SK-N-SH (cell line): ENCODE data around the gene BPGM.

- RRBS = 2% methylated on average over 10 of the region's 31 CpGs
CAGE:
- cytosol, long polyA plus RNA = no peak
- long polyA plus RNA = no peak
- nucleus, long polyA plus RNA = start-site peak on the plus strand at chr7:134646803-134646835, 38 and 54 reads in 2 replicates
These were observed at the start of gene BPGM for GRCh38 chr7:134646653-134647613. BPGM (plus strand) TSS chr7:134646853.

DNA sequence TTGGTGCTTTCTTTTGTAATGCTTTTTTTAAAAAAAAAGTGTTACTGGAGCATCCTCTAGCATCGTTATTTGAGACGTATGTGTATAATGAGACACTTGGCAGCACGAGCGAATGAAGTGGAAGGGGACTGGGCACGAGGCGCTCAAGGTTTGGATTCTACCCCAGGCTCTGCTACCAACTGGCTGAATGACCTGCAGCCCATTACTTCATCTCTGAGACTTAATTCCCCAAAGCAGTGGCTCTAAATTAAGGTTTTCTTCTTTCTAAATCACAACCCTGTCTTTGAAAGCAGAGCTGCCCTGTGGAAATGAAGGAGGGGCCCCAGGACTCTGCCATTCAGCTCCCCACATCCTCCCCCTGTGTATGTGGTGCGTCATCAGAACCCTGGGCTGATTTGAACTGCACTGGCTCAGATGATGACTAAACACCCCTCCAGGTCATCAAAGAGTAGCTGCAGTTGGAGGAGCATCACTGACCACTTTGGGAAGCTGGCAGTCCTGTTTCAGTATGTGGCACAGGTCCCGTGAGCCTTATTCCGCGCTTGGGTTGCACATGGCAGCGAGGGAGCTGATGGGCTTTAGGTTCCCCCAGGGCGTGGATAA is 46.6 kb downstream of the BPGM start:
- RRBS = no CpG with 5 or more reads among the region's 12 CpGs
CAGE:
- cytosol, long polyA plus RNA = no peak
- long polyA plus RNA = no peak
- nucleus, long polyA plus RNA = no peak

GRCh38 chr7:134782547-134782817 is 3.0 kb downstream of the CALD1 start:
- RRBS = no CpG with 5 or more reads among the region's 4 CpGs
CAGE:
- cytosol, long polyA plus RNA = no peak
- long polyA plus RNA = no peak
- nucleus, long polyA plus RNA = no peak

DNA sequence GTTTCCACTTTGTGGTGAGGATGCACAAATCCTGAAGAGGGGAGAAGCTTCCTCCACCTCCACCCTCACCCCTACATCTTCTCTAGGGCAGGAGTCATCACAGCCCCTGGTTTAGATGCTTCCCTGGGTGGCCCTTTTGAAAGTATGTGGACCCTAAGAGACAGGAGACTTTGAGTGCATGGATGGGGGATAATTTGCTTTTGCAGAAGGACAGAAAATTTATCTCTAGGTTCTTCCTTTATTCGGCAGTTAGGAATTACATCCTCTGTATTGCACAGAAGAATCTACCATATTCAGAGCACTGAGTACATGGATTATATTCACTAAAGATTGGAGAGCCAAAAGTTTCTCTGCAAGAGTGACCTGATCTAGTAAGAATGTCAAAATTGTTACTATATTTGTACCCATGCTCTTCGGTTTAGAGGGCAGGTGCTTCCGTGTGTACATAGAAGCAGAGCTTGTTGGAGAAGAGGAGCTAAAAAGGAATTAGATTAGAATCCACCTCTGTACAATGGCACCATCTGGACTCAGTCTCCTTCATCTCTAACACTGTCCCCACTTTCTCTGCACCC is 8.1 kb downstream of the CALD1 start:
- RRBS = no CpG with 5 or more reads among the region's 3 CpGs
CAGE:
- cytosol, long polyA plus RNA = no peak
- long polyA plus RNA = no peak
- nucleus, long polyA plus RNA = no peak

- RRBS = no CpG with 5 or more reads among the region's 10 CpGs
CAGE:
- cytosol, long polyA plus RNA = no peak
- long polyA plus RNA = no peak
- nucleus, long polyA plus RNA = no peak
These were observed 13.4 kb downstream of the CALD1 start for GRCh38 chr7:134792633-134793444.

GRCh38 chr7:134813724-134814504 is 34.5 kb downstream of the CALD1 start:
- RRBS = no CpG with 5 or more reads among the region's 6 CpGs
CAGE:
- cytosol, long polyA plus RNA = no peak
- long polyA plus RNA = no peak
- nucleus, long polyA plus RNA = no peak

DNA sequence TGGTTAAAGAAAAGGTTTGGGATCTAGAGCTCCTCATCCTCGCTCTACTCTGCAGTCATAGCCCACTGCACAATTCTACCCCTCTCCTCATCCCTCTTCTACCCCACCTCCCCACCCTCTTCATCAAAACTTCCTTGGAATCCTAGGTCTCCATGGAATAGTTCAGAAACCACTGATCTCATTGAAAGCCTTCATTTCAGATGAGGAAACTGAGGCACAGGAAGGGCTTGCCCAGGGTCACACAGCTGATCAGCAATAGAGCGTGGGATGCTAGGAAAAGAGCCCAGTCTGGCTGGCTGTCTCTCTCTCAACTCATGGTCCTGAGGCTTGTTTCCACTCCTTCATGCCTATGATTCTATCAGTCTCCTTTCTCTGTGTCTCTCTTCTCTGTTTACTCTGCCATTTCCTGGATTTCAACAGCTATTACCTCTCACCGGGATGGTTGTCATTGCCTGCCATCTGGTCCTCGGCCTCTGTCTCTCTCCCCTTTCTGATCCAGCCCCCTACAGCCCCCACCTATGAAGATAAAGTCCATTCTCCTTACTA is 93.5 kb upstream of the AGBL3 start:
- RRBS = no CpG with 5 or more reads among the region's 4 CpGs
CAGE:
- cytosol, long polyA plus RNA = no peak
- long polyA plus RNA = no peak
- nucleus, long polyA plus RNA = no peak

DNA sequence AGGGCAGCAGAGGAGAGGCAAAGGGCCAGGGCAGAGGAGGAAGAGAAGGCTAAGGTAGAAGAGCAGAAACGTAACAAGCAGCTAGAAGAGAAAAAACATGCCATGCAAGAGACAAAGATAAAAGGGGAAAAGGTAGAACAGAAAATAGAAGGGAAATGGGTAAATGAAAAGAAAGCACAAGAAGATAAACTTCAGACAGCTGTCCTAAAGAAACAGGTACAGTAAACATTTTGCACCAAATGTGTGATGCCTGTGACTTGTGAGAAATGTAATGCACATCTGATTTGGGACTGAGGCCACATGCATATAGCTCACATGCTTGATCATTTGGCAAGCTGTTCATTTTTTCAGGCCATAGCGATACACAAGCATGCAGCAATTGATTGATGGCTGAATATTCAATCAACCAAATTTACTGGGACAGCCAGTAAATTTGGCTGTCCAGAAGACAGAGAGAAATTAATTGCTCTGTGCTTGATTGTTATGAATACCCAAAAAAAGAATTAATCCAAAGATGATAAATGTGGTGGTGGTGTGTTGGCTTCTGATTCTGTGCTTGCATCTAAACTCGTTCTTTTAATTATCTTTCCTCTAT is 52.3 kb upstream of the AGBL3 start:
- RRBS = no CpG with 5 or more reads among the region's 3 CpGs
CAGE:
- cytosol, long polyA plus RNA = no peak
- long polyA plus RNA = no peak
- nucleus, long polyA plus RNA = no peak

DNA sequence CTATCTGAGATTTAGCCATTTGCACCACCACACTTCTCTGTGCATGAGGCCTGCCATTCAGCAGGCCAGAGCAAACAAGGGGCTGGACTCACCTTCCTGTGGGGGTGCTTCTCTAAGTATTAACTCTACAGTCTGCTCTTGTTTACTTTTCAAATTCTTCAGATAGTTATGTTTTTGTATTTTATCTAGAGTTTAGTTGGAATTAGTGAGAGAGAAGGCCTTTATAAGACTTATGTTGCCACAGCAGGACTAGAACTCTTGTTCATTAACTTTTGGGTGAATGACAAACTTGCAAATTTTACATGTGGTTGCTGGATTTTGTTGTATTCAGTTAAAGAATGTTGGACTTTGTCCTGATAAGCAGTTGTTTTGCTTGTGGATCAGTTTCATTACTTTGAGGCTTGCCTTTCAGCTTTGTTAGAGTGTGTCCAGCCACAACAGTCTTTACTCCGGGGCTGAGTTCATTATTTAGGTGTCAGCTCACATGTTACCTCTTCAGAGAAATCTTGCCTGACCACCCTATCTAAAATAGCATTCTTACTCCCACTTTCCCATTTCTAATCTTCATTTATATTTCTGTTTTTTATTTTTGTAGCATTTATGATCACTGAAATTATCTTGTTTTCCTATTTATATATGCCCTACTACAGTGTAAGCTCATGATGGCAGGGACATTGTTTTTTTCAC is 5.7 kb downstream of the AGBL3 start:
- RRBS = no CpG with 5 or more reads among the region's 1 CpG
CAGE:
- cytosol, long polyA plus RNA = no peak
- long polyA plus RNA = no peak
- nucleus, long polyA plus RNA = no peak

DNA sequence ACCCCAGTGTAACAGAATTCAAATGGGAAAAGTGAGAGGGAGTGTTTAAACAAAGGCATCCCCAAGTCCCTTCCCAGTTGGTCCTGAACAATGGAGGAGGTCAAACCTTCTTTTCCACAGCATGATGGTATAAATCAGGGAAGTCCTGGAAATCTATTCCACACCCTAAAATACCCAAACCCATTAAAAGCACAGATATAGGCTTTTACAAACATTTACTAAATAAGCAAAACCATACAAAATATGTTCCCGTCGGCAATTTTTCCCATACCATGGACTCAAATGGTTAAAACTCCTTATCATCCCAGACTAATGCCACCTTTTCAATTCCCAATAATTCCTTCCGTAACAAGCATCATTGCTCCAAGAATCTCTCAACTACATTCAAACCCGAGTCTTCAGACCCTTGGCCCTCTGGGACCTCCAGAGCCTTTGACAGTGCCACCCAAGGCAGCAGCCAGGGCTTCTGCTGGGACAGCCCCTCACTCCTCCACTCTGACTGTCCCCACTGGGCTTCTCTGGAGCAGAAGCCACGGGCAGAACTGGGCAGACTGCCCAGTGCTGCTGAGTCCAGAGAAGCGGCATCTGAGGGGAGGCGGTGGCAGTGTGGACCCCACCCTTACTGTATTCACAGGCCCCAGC is 9.0 kb downstream of the CYREN start:
- RRBS = no CpG with 5 or more reads among the region's 7 CpGs
CAGE:
- cytosol, long polyA plus RNA = no peak
- long polyA plus RNA = no peak
- nucleus, long polyA plus RNA = no peak

GRCh38 chr7:135164097-135165027 is 6.1 kb downstream of the CYREN start:
- RRBS = no CpG with 5 or more reads among the region's 18 CpGs
CAGE:
- cytosol, long polyA plus RNA = no peak
- long polyA plus RNA = no peak
- nucleus, long polyA plus RNA = no peak

DNA sequence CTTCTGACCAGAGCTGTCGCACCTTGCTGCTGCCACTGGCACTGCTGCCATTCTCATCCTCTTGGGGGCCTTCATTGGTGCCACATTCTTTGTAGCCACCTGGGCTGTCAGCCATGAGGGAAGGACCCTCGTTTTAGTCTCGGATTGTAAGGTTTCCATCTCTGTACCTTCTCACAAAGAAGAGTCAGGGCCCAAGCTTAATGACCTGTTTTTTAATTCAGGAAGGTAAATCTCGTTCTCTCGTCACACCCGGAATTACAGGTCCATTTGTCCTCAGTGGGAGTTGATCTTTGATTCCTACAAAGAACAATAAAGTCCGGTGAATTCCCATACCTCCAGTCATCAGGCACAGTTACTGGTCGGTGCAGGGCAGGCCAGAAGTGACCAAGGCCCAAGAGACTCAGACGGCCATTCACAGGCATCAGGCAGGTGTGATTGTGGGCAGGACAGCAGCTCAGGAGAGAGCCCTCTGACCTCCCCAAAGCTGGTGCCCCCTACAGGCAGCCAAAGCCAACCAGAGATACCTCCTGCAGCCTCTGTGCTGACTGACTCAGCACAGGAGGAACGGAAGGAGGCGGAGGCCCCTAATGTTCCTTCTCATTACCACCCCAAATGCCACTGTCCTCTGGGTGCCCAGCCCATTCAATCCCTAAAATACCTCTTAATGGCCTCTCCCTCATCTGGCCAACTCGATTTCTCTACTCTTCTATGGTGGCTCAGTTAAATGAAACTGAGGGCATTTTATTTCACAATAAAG is 1.6 kb downstream of the CYREN start:
- RRBS = 98% methylated on average over 2 of the region's 12 CpGs
CAGE:
- cytosol, long polyA plus RNA = no peak
- long polyA plus RNA = no peak
- nucleus, long polyA plus RNA = no peak

DNA sequence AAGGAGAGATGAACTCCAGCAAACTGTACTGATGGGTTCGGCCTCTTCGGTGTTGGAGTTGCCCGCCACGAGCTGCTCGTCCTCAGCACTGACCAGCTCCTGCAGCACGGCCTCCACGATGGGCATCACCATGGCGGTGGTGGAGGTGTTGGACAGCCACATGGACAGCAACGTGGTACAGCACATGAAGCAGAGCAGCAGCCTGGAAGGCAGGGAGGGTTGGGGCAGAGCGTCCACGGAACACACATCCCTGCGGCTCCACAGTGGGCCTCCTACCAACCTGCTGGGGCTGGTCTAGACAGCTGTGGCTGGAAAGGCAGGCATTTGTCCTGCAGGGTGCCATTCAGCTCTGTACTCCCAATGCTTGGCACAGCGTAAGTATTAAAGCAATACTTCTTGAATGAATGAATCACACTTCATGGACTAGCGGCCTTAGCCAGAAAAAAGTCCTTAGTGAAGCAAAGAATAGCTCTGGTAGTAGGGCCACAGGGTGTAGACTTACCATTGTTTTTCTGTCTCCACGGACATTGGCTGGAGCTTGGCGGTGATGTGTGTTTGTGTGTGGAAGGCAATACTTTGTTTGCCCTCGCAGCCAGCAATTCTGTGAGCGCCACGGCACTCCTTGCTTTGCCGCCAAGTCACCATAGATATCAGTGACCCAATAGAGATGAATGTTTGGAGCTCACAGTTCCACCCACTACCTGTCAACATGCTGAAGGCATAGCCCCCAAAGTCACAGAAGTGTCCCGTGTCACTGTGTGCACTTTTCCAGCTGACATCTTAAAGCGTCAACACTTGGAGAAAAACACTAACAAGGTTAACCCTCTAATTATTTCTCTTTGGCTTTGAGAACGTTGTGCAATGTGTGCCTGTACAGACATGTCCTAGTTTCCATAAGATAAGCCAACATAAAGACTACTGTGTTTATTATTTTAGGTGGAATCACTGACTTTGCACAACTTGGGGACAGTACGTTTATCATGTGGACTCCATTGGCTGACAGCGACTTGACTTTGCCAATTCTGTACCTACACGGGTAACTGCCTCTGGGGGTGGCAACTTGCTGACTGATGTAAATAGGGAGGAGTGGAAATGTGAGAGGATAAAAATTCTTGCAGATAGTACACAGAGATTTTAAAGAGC is 21.5 kb downstream of the SLC13A4 start:
- RRBS = no CpG with 5 or more reads among the region's 26 CpGs
CAGE:
- cytosol, long polyA plus RNA = no peak
- long polyA plus RNA = no peak
- nucleus, long polyA plus RNA = no peak

DNA sequence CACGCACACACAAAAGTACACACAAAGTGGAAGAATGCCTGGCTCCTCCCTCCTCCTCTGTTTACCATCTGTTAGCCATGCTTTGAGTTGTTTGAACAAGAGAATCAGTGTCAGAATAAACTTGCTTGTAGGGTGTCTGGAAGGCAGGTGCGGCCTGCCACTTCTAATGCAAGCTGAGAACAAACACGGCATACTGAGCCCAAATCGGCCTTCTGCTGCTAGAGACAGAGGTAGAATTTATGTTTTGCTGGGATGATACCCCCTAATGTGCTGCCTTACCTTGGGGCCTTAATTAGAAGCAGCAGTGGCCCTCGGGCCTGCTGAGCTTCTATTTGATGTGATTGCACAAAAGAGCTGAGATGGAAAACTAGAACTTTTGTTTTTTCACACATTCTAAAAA is 24.9 kb upstream of the FAM180A start:
- RRBS = no CpG with 5 or more reads among the region's 5 CpGs
CAGE:
- cytosol, long polyA plus RNA = no peak
- long polyA plus RNA = no peak
- nucleus, long polyA plus RNA = no peak

- RRBS = no CpG with 5 or more reads among the region's 7 CpGs
CAGE:
- cytosol, long polyA plus RNA = no peak
- long polyA plus RNA = no peak
- nucleus, long polyA plus RNA = no peak
These were observed 46.8 kb downstream of the MTPN start for GRCh38 chr7:135930378-135930776.

DNA sequence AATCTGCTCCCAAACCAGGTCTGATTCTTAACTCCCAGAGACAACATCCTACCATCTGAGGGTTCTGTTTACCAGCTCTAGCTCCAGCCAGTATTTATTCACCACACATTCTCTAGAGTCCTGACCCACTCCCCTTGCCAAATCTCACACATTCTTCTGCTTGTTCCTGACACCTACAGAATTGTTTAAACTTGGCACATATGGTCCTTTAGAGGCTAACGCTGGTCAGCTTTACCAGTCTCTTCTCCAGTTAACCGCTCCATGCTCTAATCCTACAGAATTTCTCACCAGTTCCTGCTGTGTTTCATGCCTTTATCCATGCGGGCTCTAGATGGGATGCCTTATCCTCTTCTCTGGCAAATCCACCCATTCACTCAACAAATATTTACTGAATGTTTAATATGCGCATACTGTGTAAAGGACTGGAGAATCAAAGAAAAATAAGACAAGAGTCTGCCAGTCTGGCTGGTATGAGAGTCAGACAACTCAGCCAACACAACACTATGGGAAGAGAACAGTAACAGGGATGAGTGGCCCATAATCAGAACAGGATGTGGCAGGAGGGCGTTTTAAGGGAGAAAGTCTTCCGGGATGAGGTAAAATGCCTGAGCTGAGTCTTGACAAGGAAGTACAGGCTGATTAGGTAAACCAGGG is 46.3 kb downstream of the MTPN start:
- RRBS = no CpG with 5 or more reads among the region's 6 CpGs
CAGE:
- cytosol, long polyA plus RNA = no peak
- long polyA plus RNA = no peak
- nucleus, long polyA plus RNA = no peak

DNA sequence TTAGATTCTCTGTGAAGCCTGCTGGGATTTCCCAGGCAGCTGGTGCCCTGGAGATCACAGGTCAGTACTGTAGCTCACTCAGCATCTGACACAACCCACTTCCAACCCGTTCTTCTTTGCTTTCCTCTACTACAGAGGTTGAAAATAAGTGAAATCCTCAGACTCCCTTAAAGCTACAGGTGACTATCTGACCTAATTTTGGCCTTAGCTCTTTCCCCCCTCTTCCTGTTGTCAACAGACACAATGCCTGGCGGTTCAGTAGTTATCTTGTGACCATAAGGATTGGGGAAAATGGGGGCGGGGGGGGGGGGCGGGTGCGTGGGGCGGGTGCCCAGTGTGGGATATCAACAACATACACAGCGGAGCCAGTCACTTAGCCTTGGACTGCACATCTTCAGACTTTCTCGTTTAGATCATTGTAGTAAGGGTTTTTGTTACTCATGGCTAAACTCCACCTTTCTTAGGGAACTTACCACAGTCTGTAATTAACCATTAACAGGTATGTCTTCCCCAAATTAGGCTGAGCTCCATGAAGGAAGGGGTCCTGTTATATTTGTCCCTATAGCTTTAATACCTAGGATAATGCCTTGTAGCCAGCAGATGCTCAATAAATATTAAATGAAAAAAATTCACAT is 37.8 kb downstream of the MTPN start:
- RRBS = no CpG with 5 or more reads among the region's 8 CpGs
CAGE:
- cytosol, long polyA plus RNA = no peak
- long polyA plus RNA = no peak
- nucleus, long polyA plus RNA = no peak

DNA sequence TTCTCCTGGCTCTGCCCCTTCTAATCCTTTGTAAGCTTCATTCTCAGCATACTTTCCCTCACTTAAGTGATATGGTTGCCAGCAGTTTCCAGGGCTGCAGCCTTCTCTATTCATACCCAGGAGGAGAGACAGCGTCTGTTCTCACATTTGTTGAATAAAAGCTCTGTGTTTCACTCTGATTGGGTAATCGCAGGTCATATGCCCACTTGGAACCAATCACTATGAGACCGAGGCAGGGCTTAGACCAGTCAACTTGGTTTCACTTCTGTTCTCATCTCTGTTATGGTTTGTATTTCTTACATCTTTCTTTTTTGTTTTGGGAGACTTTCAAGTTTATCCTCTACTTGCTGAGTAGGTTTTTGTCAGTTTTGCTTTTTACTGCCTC is 109.6 kb upstream of the MTPN start:
- RRBS = no CpG with 5 or more reads among the region's 3 CpGs
CAGE:
- cytosol, long polyA plus RNA = no peak
- long polyA plus RNA = no peak
- nucleus, long polyA plus RNA = no peak

DNA sequence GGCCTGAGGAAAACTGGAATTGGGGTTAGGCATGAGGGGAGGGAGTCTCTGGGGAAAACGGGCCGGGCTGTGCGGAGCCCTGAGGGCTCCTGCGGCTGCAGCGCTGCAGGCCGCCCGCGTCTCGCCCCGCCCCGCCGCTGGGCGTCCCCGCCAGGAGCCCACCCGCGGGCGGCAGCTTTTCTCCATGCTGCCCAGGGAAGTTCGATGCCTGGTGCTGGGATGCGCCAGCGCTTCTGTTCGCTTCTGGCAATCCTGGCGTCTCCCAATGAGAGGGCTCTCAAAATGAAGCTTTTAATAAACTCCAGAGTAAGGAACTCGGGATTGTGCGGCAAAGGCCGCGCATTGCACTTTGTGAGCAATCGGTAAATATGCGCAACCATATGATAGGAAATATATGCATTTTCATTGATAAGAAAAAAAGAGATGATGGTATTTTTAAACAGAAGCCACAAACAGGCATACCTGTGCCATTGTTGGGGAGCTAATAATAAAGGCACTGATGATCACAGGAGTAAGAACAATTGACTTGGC is 2.8 kb downstream of the CHRM2 start:
- RRBS = no CpG with 5 or more reads among the region's 28 CpGs
CAGE:
- cytosol, long polyA plus RNA = no peak
- long polyA plus RNA = no peak
- nucleus, long polyA plus RNA = no peak

DNA sequence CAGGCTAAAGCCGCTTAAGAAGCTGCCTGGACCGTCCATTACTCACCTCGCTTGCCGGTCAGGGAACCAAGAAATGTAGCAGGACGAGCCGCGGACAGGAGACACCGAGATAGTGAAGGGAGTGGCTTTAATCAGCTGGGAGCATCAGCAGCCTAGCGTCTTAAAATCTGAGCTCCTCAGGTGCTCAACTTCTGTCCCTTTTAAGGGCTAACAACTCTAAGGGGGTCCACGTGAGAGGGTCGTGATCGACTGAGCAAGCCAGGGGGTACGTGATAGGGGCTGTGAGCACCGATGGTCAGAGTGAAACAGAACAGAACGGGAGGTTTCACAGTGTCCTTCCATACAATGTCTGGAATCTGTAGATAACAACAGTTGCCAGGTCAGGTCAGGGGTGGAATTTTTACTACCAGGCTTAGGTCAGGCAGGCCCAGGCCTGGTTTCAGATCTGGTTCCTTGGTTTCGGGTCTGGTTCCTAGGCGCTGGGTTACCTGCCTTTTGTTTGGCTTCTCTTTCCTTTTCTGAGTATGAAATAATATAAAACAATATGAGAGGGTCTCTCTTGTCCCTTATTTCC is 75.2 kb downstream of the PTN start:
- RRBS = 89% methylated on average over 3 of the region's 17 CpGs
CAGE:
- cytosol, long polyA plus RNA = no peak
- long polyA plus RNA = no peak
- nucleus, long polyA plus RNA = no peak